Spleen (tissue), 7 donors: ENCODE data around the gene GNB3.

GRCh38 chr12:6567469-6567702 is 705 bp downstream of the NOP2 start:
- PRO-cap, 4 experiments = no peak in any of the 4 experiments
- RAMPAGE, long total RNA, 4 experiments = no peak in any of the 4 experiments

- PRO-cap, 4 experiments = no peak in any of the 4 experiments
- RAMPAGE, long total RNA, 4 experiments = no peak in any of the 4 experiments
Measured at GRCh38 chr12:6595150-6595606, 12.0 kb downstream of the CHD4 start.

- PRO-cap, 4 experiments = no peak in any of the 4 experiments
- RAMPAGE, long total RNA, 4 experiments = no peak in any of the 4 experiments
Measured at GRCh38 chr12:6602449-6603679, 4.3 kb downstream of the CHD4 start.

GRCh38 chr12:6631897-6632746 is 3.6 kb downstream of the LPAR5 start:
- PRO-cap, 4 experiments = peak in 4 of 4 experiments; most common plus-strand start chr12:6632502 (in 2); most common minus-strand start chr12:6632462 (in 2)
- RAMPAGE, long total RNA, 4 experiments = no peak in any of the 4 experiments

DNA sequence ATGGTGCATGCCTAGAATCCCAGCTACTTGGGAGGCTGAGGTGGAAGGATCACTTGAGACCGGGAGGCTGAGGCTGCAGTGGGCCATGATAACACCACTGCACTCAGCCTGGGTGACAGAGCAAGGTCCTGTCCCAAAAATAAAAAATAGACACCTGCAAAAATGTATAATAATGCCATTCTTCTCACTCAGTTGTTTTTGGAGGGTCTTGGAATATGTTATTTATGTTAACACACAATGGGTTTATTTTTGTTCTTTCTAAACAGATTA is 7.3 kb upstream of the ING4 start:
- PRO-cap, 4 experiments = no peak in any of the 4 experiments
- RAMPAGE, long total RNA, 4 experiments = no peak in any of the 4 experiments

DNA sequence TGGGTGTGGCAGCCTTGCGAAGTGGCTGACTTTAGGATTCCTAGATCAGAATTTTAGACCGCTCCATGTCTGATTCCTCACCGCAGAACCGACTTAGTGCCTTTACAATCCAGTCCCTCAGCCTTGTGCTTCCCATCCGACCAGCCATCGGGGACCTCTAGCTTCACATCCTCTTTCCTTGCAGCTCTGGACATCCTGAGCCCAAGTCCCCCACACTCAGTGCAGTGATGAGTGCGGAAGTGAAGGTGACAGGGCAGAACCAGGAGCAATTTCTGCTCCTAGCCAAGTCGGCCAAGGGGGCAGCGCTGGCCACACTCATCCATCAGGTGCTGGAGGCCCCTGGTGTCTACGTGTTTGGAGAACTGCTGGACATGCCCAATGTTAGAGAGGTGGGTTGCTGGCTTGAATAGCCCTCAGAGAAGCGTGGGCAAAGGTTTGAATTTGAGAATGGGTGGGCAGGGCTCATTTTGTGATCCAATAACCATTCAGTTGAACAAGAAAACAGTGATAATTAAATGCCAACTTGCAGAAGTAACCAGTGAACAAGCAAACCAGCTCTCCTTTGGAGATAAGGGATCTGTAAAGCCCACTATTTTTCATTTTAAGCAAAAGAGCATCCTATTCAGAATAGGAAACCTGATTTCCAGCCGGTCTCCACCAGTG is 715 bp downstream of the COPS7A start:
- PRO-cap, 4 experiments = no peak in any of the 4 experiments
- RAMPAGE, long total RNA, 4 experiments = no peak in any of the 4 experiments

DNA sequence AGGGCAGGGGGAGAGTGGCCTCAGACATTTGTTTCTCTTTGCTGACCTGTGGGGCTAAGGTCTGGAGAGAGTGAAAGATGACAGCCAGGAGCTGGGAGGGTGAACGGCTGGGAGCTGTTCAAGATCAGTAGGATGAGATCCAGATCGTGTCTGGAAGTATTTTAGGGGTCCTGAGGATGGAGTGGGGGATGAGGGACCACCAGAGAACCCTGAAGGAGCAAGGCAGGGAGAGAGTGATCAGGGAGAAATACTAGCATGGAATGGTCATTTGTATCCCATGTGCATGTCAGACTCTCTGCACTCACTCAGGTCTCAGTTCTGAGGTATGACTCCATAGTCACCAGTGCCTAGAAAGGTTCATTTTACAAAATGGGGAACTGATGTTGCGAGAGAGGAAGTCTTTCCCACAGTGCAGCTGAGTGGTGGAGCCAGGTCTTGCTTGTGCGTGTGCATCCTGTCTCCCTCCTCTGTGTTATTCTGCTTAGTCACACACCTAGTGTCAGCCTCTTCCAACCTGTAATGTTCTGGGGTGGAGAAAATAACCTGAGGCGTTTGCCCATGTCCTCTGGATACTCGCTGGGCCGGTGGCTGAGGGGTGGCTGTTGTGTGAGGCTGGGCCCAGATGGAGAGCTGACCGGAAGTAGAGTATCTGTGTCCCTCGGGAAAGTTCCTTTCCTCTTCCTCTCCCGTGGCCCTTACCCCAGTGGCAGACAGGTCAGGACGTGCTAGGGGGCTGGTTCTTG is 7.3 kb downstream of the MLF2 start:
- PRO-cap, 4 experiments = peak in 2 of 4 experiments; most common plus-strand start position 475 of the sequence (in 1); most common minus-strand start position 320 of the sequence (in 2)
- RAMPAGE, long total RNA, 4 experiments = no peak in any of the 4 experiments

DNA sequence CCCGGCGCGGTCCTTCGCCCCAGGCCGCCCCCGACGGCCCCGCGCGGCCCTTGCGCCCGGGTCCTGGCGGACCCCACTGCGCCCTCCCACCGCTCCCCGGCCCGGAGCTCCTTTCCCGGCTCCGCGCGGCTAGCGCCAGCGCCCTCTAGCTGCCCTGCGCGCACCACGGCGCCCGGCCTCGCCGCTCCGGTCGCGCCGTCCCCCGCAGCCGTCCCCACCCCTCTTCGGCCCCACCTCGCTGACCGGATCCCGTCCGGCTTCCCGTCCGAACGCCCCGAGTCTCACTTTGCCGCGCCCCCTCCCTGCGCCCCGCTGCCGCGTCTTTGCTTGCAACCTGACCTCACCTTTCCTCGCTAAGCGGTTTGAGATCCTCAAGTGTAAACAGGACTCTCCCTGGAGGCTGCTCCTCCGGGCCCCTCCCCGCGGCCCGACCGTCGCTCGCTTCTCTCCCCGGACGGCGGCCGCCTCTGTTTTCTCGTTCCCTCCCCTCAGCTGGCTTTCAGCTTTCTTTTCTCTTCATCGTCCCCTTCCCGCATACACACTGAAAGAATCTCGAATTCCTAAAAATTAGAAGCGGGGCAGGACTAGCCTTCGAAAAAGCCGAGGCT is 738 bp downstream of the PTMS start:
- PRO-cap, 4 experiments = peak in 4 of 4 experiments; most common plus-strand start position 277 of the sequence (in 4); most common minus-strand start position 114 of the sequence (in 4)
- RAMPAGE, long total RNA, 4 experiments = start-site peak on the plus strand in 1 of 4 experiments, centred at position 257 of the sequence, 14 reads per replicate

DNA sequence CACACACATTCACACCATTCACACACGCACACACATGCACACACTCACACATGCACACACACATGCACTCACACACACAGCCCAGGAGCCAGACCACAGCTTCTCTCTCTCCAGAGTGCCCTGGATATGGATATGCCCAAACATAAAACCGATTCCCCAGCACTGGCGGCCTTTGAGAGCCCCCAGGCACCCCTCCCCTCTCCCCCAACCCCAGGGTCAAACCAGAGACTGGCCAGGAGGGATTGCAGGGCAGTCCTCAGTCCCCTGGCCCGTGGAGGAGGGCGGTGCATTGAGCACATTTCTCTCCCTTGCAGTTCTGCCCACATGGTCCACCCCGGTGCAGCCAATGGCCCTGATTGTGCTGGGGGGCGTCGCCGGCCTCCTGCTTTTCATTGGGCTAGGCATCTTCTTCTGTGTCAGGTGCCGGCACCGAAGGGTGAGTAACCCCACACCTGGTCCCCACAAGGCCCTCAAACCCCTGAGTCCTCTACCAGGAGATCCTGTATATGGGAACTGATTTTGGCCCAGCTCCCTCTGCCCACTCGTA is 3.4 kb upstream of the GPR162 start:
- PRO-cap, 4 experiments = no peak in any of the 4 experiments
- RAMPAGE, long total RNA, 4 experiments = no peak in any of the 4 experiments

DNA sequence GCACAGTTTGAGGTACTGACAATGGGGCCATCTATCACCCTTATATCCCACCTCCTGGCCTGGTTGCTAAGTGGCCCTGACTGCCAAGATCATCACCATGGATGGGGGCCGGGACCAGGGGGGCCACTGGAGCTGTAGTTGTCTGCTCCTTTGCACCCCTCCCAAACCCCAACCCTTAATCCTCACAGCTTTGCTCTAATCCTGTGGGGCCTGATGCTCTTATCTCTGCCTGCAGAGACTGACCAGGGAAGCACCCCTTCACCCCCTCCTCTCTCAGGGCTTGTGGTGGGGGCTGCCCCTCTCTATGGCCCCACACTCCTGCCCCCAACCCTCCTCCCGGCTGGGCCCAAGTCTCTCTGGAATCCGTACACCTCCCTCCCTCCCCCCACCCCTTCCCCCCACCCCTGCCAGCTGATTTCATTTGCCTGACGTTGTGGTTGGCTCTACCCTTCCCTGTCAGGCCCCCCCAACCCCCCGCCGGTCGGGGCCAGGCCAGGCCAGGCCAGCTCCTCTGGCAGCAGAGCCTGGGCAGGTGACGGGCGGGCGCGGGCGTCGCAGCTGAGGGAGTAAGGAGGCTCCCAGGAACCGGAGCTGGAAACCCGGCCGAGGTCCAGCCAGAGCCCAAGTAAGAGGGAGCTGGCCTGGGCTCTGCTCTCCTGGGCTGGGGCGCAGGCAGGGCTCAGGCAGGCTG is at the start of gene GNB3:
Gene GNB3 (plus strand): TSS at position 517 of the 691 bp plus-strand sequence.
- PRO-cap, 4 experiments = no peak in any of the 4 experiments
- RAMPAGE, long total RNA, 4 experiments = no peak in any of the 4 experiments

- PRO-cap, 4 experiments = no peak in any of the 4 experiments
- RAMPAGE, long total RNA, 4 experiments = no peak in any of the 4 experiments
Measured at GRCh38 chr12:6850535-6851190, 423 bp downstream of the CDCA3 start.

DNA sequence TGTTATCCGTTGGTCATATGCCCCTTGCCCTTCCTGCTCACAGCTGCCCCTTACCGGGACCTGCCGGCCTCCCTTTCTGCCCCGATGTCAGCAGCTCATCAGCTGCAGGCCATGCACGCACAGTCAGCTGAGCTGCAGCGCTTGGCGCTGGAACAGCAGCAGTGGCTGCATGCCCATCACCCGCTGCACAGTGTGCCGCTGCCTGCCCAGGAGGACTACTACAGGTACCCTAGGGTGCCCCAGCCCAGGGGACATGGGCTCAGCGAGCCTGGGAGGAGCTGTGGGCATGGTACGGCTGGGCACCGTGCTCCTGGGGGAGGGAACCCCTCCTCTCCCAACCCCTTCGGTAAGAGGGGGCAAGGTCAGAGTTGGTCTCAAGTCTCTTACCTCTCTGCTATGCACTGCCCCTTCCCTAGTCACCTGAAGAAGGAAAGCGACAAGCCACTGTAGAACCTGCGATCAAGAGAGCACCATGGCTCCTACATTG is 2.4 kb upstream of the C12orf57 start:
- PRO-cap, 4 experiments = no peak in any of the 4 experiments
- RAMPAGE, long total RNA, 4 experiments = no peak in any of the 4 experiments

GRCh38 chr12:6995584-6996522 is 22.4 kb downstream of the LPCAT3 start:
- PRO-cap, 4 experiments = no peak in any of the 4 experiments
- RAMPAGE, long total RNA, 4 experiments = no peak in any of the 4 experiments

DNA sequence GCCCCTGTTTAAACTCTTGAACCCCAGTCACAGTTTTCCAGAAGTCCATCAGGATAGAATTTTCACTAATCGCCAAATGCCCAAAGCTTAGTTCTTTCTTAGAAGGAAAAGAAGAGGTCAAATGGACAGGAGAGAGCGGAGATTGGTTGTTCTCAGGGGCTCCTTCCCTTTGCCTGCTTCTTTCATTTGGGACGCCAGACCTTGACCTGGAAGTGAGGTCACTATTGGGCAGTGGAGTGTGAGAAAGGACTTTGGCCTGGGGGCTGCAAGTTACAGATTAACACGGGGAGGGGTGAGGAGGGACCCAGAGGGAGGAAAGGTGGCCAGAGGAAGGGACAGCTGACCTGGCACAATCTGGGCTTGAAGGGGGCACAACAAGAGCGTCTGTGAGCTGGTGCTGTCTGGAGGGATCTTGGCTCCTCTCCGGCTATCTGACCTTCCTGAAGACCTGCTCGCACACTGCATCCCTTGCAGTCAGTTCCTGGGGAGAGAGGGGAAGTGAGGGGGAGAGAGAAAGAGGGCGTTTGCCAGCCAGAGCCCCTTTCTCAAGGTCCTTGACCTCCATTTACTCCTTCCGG is 4.9 kb downstream of the RBP5 start:
- PRO-cap, 4 experiments = peak in 3 of 4 experiments; most common minus-strand start position 414 of the sequence (in 2)
- RAMPAGE, long total RNA, 4 experiments = no peak in any of the 4 experiments

- PRO-cap, 4 experiments = peak in 2 of 4 experiments; most common plus-strand start chr12:7128077 (in 2); most common minus-strand start chr12:7128082 (in 1)
- RAMPAGE, long total RNA, 4 experiments = no peak in any of the 4 experiments
Measured at GRCh38 chr12:7127412-7128559, 903 bp downstream of the RBP5 start.

DNA sequence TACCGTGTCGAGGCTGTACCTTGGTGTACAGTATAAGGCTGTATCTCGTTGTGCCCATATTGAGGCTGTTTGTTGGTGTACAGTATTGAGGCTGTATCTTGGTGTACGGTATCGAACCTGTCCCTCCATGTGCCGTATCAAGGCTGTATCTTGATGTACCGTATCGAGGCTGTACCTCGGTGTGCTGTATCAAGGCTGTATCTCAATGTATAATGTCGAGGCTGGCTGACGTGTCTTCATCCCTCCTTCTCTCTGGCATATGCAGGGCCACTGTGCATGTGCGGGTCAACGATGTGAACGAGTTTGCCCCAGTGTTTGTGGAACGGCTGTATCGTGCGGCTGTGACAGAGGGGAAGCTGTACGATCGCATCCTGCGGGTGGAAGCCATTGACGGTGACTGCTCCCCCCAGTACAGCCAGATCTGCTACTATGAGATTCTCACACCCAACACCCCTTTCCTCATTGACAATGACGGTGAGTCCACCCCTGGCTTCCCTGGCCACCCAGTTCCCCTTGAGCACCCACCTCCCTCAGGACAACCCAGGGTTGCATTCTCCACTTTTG is 5.0 kb downstream of the CLSTN3 start:
- PRO-cap, 4 experiments = no peak in any of the 4 experiments
- RAMPAGE, long total RNA, 4 experiments = no peak in any of the 4 experiments

DNA sequence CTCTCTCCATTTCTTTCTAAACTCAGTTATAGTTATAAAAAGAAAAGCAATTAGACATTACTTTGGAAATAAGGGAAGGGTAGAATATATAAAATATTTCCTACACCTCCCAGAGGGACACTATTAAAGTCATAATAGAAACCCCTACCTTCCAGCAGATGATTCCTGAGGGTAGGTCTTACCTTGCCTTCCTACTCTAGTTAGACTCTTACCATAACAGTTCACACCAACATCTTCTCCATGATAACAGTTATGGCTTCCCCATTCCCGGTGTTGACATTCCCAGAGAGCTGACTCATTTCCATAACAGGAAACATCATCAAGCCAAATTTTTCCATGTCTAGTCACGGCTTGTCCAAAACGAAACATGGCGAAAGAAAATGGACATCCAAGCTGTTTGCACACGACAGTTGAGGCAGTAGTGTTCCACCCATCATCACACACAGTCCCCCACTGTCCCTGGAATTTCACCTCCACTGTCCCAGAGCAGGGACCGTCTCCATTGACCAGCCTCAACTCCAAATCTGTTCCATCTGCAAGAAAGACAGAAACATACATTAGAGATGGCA is 10.7 kb downstream of the CD163L1 start:
- PRO-cap, 4 experiments = no peak in any of the 4 experiments
- RAMPAGE, long total RNA, 4 experiments = no peak in any of the 4 experiments

DNA sequence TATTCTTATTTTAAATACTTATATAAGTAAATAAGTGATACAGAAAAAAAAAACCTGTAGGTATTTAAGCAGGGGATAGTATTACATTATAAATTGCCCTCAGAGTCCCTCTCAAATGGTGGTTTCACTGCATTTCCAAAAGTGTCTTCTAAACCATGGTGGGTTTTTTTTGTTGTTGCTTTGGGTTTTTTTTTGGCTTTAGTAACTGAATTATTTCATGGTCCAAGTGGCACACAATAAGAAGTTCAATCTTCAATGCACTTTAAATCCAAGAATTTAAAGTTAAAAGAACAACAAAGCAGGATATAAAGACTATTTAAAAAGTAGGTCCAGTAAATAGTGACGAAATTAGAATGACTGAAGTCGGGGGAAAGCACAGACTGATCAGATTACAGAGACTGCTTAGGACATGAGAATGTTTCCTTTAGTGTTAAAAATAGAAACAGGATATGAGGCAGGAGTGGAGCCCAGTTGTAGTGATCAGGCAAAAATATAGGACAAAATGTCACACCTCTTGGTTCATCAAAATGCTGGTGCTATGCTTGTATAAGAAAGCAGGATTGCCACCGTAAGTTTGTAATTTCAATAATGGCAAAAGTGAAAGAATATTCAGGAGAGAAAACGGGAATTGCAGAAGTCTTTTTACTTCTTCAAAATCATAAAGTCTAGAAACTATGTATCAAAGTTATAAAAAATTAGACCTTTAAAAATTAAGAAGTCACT is 52.1 kb upstream of the CD163 start:
- PRO-cap, 4 experiments = peak in 3 of 4 experiments; most common plus-strand start position 525 of the sequence (in 2); most common minus-strand start position 386 of the sequence (in 3)
- RAMPAGE, long total RNA, 4 experiments = no peak in any of the 4 experiments

DNA sequence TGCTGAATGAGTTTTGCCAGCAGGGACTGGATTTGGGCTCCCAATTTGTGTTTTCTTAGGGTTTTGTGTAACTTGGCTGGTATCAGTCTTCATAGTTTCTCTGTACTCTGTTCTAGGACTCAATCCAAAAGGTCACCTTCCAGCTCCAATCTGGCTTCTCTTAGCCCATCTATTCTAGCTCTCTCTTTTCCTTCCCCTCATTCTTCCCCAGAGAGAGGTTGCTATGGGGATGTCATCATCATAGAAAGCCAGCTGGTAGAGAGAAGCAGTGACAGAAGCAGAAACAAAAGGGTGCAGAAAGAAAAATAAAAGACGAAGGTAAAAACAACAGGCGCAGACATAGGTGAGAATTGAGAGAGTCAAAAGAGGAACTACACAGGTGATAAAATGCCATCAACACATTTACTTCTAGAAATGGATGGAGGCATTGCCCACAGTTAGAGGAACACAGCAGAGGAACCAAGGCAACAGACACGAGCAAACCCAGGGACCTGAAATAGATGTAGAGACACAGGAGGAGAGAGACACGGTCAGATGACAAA is 25.1 kb downstream of the SLC2A14 start:
- PRO-cap, 4 experiments = no peak in any of the 4 experiments
- RAMPAGE, long total RNA, 4 experiments = no peak in any of the 4 experiments

DNA sequence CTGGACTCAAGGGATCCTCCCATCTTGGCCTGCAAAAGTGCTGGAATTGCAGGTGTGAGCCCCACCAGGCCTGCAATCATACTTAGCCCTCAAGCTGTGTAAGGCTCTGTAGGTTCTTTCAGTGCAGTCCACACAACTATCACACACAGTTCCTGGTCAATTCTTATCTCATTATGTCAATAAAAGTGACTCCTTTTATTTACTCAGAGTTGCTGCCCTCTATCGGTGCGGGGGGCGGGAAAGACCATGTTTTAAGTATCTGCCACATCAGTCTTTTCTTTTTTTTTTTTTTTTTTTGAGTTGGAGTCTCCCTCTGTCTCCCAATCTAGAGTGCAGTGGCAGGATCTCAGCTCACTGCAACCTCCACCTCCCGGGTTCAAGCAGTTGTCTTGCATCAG is 28.9 kb downstream of the SLC2A3 start:
- PRO-cap, 4 experiments = no peak in any of the 4 experiments
- RAMPAGE, long total RNA, 4 experiments = no peak in any of the 4 experiments